Pulmonary artery (tissue), 1 donor: ENCODE data around the genes BCLAF3 and MBTPS2.

GRCh38 chrX:17741107-17741843 is 4.0 kb downstream of the SCML1 start:
- PRO-cap = no peak

DNA sequence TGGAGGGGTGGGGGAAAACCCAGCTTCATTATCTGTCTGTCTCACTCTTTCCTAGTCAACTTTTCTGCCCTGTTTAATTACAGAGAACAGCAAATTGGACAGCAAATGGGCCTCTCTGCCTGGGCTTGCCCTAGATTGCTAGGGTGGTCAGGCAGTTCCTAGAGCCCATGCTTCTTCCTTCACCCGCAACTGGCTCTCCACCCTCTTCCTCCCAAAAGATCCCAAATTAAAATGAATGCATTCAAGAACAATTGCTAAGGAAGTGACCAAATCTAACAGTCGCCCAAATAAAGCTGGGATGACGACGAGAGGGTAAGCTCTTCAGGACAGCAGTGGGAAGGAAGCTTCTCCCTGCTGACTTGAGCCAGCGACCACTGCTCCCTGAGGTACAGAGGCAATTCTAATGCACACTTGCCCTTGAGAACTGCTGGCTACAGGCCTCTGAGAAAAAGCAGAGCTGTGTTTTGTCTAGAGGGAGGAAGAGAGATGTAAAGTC is 12.3 kb downstream of the RAI2 start:
- PRO-cap = no peak

DNA sequence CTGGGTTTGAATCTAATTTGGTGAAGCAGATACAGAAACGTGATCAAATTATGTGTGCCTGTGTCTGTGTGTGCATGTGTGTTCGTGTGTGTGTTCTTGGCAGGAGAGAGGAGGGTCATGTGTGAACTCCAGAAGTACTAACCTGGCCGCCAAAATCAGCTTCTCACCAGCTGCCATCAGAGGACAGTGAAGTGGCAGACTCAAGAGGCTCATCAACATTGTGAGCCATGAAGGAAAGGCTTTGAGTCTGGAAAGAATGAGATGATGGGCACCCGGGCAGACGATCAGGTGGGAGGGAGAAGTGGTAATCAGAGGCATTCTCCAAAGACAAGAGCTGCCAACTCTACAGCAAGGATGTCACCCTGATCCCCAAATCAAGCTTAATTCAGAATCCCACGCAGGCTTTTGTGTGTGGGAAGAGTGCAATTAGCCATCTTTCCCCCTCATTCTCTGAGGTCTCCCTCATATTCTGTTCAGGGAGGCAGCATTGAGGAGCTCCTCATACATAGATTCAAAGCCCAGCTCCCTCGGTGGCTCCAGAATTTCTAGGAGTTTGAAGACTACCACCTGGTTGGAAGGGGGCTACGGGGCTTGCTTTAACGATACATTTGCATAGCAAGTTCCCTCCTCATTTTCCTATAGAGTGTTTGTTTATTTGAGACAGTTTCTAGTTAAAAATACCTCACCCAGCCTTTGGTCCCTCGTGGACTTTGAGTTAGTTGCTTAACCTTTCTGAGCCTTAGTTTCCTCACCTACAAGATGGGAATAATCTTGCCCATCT is 4.1 kb downstream of the RAI2 start:
- PRO-cap = no peak

DNA sequence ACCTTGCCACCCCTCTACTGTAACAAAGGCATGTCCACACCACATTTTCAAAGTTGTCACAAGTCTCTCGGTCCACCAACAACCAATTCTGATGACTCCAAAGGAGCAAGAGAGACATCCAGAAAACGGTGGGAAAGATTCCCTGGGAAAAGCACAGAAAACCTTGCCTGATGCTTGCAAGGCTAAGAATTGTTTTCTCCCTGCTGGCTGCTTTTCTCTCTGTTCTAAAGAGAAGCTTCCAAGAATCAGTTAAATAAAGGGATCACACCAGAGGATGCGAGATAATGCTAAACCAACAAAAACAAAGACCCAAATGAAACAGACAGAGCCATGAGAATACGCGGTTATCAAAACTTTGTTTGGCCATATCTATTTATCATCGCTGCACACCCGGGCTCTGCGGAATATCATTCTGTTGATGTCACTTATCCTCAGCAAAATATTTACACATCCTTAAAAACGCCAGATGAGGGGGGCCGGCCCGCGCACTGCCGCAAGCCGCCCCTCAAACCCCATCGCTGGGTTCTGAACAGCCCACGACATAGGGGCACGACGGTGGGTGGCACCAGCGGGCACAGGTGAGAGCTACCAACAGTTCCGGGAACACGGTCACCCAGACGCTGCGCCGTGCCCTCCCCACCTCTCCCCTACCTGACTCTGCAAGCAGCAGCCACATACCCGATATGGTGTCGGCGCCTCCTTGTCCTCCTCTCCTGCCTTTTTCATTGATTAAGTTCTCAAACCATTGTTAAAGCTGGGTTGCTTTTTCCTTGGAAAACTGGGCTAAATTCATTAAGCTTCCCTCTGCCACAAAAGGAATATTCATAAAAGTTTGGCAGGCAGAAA is 1.7 kb downstream of the RAI2 start:
- PRO-cap = bidirectional peak, plus-strand start at position 594 of the sequence, minus-strand start at position 514 of the sequence

DNA sequence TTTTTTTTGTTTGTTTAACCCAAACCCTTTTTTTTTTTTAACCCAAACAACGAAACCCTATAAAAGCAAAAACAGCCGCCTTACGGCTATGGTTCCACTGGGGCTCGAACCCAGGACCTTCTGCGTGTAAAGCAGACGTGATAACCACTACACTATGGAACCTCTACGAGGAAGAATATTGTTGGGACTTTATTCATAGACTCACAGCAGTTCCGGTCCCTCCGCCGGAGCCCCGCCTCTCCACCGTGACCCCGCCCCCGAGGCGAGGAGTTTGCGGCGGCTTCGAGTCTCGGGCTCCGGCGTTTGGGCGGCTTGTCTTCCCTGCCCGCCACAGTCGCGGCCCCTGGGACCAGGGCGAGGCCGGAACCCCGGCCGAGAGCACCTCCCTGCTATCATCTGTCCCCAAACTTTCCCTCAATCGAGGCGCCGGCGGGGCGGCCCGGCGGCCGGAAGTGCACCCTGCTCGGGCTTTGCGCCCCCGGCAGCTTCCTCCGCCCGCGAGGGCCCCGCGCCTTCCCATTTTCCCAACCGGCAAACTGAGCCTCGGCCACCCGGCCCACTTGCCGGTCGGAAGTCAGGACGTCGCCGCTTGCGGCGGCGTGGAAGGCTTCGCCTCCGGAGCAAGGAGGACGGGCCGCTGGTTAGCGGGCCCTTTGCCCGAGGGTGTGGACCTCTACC is 3.1 kb upstream of the RS1 start:
- PRO-cap = unidirectional peak, plus-strand start at position 248 of the sequence

GRCh38 chrX:18832961-18833873 is 125.8 kb downstream of the PPEF1 start:
- PRO-cap = no peak

GRCh38 chrX:19541811-19542584 is 26.7 kb upstream of the MAP3K15 start:
- PRO-cap = no peak

GRCh38 chrX:19640875-19641226 is 125.5 kb upstream of the MAP3K15 start:
- PRO-cap = no peak

DNA sequence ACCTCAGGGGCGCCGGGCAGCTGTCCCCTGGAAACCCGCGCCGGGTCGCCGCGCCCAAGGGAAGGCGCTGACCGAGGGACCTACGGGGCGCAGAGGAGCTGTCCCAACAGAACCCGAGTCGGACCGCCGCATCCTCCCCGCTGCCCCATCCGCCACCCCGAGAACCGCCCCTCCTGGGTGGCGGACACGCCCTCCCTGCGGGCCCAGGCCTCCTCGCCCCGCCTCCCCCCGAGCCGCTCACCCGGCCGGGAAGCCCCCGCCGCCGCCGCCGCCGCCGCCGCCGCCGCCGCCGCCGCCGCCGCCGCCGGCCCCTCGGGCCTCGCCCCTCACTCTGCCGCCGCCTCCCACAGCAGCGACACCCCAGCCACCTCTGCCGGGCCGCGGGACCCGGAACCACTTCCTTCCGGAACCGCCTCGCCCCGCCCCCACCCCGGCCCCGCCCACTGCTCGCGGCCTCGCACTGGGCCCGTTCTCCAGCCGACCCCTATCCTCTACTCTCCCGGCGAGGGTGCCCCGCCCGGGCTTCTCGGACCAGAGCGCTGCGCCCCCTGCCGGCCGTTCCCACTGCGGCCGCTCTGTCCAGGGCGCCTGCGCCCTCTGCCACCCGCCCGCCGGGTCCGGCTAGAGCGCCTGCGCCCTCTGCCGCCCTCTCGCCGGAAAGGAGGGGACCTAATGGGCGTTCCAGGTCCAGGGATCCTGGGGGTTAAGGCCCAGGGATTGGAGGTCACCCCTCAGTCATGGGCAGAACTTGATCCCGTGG is at the start of gene BCLAF3:
Gene BCLAF3, minus strand, starts transcription at position 395 of the 760 bp plus-strand sequence.
- PRO-cap = unidirectional peak, minus-strand start at position 147 of the sequence; unidirectional peak, minus-strand start at position 394 of the sequence

- PRO-cap = no peak
Measured at GRCh38 chrX:20062897-20063226, 53.8 kb downstream of the MAP7D2 start.

DNA sequence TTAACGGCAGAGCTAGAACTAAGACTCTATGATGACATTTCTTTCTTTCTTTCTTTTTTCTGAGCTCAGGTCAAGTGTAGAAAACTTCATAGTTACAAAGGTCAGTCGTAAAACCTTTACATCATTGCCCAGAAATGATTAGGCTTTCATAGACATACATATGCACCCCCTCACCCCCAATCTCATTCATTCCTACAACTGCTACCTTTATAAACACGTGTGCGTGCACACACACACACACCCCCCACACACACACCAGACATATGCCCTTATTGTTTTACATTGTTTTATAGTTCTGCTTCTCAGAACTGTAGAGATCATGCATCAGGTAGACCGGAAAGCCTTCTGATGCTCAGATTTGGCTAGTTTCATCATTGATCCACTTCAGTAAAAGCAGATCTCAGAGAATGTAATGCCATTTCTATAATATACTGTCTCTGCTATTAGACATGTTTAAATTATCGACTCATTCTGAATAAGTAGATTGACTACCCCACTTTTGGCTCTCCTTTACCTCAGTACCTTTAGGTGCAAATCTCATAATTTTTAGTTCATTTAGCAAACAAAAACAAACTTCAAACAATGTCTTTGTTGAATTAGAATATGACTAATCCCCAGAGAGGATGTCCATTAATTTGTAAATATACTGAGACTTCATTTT is 5.5 kb downstream of the EIF1AX start:
- PRO-cap = no peak

GRCh38 chrX:20203847-20204216 is 62.2 kb upstream of the EIF1AX start:
- PRO-cap = no peak

DNA sequence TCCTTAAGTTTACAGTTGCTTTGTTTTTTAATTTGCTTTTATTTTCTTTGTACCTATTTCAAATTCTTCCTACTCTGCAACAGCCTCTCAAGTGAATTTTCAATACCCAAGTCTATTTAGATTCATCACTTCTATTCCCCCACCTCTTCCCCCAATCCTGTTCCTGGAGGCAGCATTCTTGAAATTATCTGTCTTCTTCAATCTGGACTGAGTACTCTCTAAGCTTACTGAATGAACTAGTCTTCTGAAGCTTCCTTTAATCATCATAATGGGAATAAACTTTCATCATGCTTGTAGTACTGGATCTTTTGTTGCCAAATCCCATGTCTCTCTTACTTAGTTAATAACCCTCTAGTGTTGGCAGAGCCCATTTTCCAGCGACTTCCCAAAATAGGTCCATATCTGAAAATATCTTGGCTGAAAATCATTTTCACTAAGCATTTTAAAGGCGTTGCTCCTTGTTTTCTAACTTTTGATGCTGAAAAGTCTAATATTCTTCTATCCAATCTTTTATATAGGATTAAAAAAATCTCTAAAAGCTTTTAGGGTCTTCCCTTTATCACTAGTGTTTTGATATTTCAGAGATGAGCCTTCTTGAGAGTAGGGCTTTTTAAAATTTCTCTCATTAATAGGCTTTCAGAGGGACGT is 39.6 kb downstream of the RPS6KA3 start:
- PRO-cap = no peak

DNA sequence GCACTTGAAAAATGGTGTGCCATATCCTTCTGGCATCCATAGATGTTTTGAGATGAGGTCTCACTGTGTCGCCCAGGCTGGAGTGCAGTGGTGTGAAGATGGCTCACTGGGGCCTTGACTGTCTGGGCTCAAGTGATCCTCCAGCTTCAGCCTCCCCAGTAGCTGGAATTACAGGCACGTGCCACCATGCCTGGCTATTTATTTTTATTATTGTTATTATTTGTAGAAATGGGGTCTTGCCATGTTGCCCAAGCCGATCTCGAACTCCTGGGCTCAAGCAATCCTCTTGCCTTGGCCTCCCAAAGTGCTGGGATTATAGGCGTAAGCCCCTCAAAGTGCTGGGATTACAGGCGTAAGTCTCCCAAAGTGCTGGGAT is 15.6 kb downstream of the RPS6KA3 start:
- PRO-cap = no peak

DNA sequence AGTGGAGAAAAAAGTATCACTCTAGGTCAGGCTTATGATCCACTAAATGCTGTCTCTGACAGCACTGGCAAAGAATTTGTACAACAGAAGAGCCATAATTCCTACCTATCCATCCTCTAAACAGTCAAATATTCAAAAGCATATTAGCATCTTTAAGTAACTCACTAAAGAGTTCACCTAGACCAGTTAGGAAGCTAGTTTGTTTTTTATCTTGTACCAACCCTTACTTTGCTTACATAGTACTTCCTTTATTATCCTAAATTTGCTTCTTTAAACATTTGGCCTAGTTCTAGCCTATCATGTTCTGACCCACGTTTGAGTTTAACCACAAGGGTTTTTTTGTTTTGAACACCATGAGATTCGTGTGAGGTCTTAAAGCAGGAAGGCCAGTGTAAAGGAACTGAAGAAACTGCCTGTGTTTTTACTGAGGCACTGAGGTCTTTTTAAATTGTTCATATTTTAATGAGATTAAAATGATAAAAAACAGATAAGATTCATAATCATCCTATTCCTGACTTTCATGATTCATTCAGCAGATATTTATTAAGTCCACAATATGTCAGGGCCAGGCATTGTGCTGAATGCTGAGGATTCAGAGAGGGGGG is 3.4 kb downstream of the RPS6KA3 start:
- PRO-cap = no peak

GRCh38 chrX:20362274-20363343 is 95.9 kb upstream of the RPS6KA3 start:
- PRO-cap = no peak

DNA sequence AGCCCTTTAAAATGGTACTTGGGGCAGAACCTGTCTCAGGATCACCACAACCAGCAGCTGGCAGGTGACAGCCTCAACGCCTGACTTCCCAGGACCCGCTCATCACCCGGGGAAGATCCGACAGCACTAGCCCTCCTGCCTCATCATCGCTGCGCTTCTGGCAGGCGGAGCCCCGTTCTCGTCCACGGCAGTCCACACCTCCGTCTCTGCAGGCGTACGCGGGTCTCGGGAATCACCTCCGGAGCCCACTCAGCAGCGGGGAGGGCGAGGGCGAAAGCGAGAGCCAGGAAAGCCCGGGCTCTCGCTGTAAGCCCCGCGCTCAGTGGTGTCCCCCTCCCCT is 626 bp upstream of the CNKSR2 start:
- PRO-cap = no peak

DNA sequence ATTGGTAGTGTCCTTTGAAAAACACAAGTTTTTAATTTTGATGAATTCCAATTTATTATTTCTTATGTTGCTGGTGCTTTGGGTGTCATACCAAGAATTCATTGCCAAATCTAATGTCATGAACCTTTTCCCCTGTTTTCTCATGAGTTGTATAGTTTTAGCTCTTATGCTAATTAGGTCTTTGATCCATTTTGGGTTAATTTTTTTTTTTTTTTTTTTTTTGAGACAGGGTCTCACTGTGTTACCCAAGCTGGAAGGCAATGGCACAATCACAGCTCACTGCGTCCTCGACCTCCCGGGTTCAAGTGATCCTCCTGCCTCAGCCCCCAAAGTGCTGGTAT is 10.8 kb upstream of the KLHL34 start:
- PRO-cap = no peak

DNA sequence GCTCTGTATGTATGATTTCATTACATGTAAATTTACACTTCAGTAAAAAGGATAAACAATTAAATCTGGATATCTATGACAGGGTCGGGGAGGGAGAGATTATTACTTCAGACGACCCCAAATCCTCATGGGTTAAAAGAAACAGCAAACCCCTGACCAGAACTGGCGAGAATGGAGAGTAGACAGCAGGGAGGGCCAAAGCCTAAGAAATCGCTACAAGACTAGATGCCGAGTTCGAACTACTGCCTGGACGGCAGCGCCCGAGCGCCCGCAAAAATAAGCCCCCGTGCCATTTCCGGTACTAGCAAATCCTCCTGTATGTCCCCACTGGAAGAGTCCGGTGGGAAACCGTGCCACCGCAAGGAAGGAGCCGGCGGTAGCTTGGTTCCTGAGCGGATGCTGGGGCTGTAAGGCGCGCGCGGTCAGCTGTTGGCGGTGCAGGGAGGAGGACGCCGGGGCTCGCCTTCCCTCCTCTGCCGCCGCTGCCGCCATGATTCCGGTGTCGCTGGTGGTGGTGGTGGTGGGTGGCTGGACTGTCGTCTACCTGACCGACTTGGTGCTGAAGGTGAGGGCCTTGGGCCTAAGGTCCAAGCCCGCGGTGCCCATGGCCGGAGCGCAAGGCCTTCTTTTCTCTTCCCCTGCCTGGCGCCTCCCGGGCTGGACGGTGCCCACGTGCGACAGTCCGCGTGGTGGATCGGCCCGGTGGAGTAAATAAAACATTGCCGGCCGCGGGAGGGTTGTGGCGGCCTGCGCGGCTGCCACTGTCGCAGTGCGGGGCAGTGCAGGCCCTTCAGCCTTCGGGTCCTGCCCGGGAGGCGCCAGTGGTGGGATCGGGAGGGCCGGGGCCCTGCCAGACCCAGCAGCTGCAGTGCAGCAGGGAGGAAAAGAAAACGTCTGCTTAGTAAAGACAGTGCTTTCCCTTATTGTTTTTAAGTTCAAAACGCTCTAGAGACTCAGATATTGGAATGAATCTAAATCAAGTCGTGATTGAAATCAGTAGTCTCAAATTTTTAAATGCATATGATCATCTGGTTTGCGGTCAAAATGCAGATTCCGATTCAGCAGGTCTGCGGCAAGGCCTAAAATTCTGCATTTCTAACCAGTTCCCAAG is at the start of gene MBTPS2:
Gene MBTPS2, plus strand, starts transcription at position 373 of the 1,111 bp plus-strand sequence.
- PRO-cap = bidirectional peak, plus-strand start at position 429 of the sequence, minus-strand start at position 278 of the sequence

GRCh38 chrX:22652554-22653273 is 347.0 kb upstream of the DDX53 start:
- PRO-cap = no peak